SUDHL5 (cell line): Measurements from ENCODE around the gene PLAAT5.

DNA sequence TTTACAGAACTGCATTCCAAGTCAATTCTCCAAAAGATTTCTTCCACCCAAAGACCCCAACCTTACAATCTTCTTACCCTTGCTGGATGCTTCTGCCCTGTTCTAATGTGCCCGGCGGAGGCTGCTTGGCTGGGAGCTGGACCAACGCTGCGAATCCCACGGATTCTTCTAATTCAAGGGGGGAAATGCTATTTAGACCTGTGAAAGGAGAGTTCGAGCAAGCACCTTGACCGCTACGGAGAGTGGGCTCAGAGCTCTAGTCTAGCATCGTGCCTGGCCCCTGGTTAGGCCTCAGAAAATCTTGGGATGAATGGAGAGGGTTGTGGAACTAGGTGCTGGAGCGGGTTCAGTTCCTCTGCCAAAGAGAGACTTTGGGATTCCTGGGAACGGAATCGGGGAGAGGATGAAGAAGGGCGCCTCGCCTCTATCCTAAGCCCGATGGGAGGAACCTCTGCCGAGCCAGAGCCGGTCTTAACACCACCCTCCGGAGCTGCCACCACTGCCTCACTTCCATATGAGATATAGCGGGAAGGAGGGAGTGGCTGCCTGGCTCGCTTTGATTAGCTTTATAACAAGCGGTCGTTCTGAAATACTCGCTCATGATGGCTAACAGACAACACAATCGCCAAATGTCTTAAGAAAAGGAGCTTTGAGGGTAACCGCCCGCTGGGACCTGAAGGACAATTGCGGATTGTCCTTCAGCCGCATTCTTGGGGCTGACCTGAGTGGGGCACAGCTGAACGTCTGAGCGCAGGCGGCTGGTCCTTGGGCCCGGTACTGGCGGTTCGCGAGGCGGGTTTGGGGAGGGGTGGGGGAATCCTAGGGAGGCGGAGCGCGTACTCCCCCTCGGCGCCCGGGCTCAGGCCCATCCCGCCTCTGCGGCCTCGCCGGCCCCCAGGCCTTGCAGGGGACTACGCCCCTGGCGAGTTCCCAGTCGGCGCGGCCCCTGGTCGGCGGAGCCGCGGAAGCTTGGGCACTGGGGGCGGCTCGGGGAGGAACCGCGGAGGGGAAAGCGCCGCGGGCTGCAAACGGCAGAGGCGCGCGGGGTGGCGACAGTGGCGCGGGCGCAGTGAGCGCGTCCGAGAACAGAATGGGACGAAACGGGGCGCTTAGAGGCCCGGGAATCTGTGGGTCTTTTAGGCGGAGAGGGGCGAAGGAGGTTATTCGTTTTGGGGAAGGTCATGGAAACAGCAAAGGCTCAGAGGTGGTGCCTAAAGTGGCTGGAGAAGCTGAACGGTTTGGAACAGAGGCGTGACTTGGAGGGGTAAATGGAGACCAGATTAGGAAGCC, at the start of gene PLAAT5:
TSS of gene PLAAT5 (minus strand) at position 1,002 of the 1,290 bp plus-strand sequence.
- PRO-cap: no peak

DNA sequence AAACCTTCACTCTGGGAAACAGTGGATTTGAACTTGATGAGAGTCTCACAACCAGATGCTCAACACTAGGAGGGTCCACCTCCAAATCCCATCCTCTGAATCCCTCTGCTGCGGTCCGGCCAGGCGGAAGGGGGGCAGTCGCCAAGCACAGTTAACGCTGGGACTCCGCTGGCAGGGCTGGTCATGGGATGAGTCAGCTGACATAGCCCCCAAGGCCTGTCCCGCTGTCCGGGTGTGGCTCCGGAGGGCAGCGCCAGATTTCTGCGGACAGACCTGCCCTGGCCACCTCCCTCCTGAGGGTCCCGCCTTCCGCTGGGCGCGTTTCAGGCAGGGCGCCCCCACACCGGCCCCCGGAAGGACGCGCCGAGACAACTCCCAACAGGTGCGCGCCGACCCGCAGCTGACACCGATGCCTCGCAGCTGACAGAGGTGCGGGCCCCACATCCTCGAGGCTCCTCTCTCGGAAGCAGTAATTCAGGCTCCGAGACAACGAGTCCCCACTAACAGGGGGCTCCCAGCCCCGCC, 721 bp downstream of the PLAAT3 start:
- PRO-cap: no peak

DNA sequence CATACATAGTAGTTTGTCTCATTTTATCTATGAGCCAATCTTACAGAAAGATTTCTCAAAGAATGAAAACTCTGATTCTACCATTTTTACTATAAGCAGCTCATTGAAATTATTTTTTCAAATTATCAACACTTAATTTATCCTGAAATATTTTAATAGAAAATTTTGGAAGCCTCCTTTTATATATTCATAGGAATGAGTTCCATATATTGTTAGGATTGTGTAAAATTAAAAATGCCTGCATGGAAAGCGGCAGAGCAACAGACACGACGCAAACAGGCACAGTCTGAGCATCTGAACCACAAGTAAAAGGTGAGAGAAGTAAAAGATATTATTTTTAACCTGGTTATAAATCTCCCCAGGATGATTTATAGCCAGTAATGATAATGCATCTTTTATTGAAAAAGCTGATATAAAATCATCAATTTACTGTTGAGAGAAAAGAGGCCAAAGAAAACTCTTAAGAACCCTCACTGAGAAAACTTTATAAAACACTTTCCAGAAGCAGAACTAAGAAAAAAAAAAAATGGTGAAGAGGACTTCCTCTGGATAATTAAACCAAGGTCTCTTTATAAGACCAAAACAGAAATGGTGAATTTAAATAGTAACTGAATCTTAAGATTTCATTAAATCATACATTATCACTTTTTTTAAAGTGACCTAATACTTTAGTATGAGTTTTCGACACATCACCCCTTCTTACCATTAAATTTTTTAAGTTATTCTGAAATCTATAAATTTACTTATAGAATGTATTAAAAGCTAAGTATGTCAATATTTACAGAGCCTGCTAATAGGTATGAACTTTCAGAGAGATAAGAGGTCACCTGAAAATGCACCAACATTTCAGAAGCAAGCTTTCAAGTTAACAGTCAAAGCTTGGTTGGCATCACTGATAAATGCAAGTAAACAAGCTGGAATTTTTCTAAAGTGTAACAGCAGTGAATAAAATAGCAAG, 12.5 kb upstream of the PLAAT3 start:
- PRO-cap: no peak

DNA sequence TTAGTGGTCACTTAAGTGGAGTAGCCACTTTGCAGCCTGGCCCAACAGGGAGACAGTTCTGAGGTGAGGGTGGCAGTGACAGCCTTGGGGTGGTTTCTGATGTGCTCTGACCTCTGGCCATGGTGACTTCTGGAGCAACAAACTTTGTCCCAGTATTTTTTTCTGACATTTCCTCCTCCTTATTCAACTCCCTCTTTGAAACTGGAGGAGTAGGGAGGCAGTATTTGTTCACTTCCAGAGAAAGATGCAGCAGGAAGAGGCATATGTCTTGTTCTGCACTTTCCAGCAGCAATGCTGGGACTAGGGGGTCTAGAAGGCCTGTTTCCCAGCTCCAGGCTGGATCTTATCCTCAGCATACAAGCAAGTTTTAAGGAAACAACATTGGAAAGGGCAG, 37.3 kb downstream of the RCOR2 start:
- PRO-cap: no peak

- PRO-cap: no peak
Observed at GRCh38 chr11:63944877-63945477, 6.2 kb downstream of the NAA40 start.

DNA sequence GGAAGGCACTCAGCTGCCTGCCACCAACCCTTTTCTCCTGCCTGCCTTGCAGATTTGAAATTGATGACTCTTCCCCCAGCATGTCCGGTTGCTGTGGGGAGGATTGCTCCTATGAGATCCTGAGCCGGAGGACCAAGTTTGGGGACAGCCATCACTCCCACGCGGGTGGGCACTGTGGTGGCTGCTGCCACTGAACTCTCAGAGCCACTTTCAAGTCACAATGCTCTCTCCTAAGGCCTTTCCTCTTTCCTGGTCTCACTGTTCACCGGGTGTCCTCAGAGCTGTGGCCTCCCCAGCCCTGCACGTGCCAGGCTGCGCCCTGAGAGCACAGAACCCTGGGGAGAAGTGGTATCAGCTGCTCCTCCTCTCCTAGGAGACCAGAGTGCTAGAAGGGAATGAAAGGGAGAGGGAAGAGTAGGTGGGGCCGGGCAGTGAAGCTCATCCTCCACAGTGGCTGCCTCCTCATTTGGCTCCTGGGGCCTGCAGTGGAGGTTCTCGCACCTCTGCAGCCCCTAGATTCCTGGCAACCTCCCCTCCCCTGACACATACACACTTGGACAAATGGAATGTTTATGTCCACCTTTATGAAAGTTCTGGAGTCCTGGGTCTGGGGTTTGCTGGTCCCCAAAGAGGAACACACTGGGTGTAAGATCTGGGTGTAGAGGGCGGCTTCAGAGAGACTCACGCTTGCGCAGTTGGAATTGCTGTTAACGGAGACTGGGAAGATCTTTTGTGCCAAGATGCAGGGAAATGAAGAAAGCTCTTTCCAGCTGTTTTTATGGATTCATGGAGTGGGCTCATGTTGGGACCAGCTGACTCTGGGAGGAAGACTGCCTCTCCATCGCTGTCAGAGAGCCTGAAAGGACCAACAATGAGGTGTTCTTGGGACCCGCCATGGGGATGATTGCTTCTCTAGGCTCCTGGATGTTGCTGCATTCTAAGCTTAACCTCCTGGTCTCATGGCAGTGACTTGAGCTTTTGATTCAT, 15.8 kb downstream of the NAA40 start:
- PRO-cap: no peak

GRCh38 chr11:64001842-64002392, 15.7 kb downstream of the OTUB1 start:
- PRO-cap: no peak

DNA sequence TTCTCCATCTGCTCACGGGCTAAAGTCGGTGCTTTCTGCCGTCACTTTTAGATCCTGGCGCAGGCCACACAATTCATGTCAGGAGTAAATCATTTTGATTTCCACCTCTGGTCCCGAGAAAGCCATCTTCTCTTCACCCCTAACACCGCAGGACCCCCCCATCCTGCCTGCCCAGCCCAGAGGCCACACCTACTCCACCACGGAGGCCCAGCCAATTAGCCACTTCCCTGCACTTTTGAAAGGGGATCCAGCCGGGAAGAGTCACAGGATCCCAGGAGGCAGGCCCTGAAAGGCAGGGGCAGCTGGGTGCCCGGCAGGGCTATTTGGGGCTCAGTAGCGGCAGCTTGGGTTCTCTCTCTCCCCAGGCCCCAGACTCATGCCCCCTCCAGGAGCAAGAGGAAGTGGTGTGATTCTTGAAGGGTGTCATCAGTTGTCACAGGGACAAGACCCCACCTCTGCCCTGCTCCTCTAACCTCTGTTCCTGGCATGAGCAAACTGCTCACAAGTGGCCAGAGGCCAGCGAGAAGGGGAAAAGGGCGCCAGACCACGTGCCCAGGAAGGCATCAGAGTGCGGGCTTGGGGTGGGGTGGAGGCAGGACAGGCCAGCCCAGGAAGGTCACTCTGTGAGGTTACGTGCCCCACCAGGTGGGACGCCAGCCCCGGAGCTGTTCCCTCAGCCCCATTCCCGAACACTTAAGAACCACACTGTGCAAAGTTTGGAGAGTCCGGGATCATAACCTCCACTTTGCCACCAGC, 1.2 kb downstream of the MACROD1 start:
- PRO-cap: no peak

- PRO-cap: no peak
Observed at GRCh38 chr11:64239705-64240135, 1.2 kb upstream of the ENSG00000286264 start.

DNA sequence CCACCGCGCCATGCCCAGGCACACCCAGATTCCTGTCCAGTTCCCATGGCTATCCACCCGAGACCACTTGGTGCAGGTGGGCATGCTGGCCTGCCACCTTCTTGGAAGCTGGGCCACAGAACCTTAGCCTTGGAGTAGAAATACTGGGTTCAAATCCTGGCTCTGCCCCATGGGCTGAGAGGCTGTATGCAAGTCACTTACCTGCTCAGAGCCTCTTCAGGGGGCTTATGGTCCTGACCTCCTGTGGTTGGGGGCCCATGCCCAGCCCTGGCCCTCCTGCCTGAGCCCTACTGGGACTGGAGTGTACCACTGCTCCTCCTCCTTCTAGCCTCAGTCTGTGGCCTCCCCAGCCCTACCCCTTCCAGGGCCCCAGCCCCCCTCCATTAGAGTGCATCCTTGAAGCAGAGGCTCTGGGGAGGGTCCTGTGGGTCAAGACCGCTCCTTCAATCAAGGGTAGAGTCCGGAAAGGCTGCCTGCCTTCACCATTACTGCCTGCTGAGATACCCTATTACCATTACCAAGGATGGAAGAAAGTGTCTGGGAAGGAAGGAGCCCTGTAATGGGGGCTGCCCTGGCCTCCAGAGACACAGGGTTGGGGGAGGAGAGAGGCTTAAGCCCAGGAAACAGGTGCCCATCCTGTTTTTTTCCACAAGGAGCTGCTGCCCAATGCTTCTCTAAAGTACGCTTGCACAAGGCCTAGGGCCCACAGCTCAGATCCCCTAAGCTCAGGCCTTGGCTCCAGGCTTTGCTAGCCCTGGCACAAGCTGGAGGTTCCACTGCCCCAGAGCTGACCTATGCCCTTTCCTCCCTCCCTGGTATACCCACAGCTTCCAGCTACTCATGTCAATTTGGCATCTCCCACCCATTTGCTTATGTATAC, 1.9 kb upstream of the PLCB3 start:
- PRO-cap: no peak

DNA sequence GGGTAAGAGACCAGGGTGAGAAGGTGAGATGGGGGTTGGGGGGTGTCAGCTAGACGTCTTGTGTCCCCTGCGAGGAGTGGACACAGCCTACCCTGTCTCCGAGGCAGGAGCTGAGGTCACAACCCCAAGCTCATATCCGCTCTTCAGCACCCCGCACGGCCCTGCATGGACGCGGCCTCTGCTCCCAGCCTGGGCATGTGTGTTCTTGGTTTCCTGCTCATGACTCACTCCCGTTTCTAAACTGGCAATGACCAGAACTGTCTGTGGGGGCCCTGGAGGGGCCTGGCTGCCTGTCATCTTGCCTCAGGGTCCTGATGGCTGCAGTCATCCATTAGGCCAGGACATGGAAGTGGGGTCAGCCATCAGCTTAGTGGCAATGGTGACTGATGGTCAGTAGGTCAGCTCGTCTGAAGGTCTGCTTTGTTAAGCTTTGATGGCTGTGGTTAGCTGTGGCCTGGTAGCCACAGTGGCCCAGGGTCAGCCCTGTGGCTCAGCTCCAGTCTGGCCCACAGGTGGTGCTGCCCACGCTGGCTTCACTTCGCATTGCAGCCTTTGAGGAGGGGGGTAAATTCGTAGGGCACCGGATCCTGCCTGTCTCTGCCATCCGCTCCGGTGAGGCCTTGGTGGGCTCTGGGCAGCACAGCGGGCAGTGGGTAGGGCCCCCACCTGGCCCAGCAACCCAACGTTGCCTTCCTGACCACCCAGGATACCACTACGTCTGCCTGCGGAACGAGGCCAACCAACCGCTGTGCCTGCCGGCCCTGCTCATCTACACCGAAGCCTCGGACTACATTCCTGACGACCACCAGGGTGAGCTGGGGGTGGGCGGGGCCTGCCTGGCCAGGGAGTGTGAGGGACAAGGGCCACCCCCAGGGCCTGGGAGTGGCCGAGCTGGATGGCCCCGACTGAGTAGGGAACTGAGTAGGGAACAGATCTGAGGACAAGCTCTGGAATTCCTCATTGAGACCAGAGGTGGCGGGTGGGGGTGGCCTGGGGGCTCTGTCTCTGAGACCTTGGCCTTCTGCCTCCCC, 12.0 kb downstream of the PLCB3 start:
- PRO-cap: no peak

DNA sequence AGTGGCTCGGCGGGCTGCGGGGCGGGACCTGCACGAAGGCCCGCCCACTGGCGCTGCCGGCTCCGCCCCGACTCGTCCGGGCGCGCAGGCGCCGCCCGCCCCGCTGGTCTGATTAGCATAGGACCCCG, 111 bp upstream of the ESRRA start:
- PRO-cap: no peak

DNA sequence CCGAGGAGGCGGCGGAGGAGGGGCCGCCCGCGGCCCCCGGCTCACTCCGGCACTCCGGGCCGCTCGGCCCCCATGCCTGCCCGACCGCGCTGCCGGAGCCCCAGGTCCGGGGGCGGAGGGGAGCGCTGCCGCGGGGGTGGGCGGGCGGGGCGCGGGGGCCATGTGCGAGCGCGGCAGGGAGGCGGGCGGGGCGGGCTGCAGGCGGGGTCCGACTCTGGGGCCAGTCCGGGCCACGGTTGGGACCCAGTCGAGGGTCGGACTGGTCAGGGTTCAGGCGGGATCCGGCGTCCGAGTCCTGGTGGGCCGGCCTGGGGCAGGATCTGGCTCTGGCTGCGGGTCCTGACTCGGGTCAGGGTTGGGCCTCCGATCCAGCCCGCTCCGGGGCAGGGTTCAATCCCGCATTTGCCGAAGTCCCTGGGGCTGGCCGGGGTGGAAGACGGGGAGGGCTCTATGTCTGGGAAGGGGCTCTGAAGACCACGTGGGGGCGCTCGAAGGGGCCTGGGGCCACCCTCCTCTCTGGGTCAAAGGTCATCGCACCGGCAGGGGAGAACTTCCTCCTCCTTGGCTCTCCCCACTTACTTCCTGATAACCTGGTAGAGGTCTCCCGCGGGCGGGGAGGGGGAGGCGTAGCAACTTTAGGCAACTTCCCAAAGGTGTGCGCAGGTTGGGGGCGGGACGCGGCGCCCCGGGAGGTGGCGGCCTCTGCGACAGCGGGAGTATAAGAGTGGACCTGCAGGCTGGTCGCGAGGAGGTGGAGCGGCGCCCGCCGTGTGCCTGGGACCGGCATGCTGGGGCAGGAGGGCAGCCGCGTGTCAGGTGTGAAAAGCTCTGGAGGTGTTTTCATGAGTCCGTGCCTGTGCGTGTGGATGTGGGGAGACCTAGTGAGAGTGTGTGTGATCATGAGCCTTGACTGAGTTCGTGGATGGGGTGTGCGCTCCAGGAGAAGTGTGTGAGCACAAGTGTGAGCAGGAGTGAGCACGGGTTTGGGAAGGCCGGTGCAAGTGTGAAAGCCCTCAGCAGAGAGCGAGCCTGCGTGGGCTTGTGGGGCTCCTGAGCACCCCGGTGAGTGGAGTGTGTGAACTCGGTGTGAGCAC, 656 bp downstream of the ESRRA start:
- PRO-cap: bidirectional peak, plus-strand start at position 161 of the sequence, minus-strand start at position 91 of the sequence; unidirectional peak, plus-strand start at position 749 of the sequence

- PRO-cap: no peak
Observed at GRCh38 chr11:64321330-64322127, 3.6 kb downstream of the PRDX5 start.

DNA sequence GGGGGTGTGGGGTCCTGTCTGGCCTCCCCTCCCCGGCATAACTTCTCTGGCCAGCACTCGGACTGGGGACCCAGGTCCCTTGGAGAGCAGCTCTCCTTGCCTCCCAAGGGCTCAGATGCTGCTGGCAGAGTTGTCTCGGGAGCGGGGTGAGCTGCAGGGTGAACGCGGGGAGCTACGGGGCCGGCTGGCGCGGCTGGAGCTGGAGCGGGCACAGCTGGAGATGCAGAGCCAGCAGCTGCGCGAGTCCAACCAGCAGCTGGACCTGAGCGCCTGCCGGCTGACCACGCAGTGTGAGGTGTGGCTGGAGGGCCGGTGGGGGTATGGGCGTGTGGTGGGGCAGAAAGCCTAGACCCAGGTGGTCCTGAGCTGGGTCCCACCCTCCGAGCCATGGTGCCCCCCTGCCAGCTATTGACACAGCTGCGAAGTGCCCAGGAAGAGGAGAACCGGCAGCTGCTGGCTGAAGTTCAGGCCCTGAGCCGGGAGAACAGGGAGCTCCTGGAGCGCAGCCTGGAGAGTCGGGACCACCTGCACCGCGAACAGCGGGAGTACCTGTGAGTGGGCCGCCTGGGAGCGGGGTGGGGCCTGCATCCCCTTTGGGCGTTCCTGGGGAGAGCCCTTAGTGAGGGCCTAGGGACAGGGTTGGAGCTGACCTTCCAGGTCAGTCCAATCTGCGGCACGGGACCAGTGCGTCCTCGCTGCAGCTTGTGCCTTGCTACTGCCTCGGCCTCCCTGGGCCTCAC, 5.8 kb upstream of the RPS6KA4 start:
- PRO-cap: no peak

- PRO-cap: no peak
Observed at GRCh38 chr11:64385213-64386258, 26.6 kb downstream of the RPS6KA4 start.

- PRO-cap: no peak
Observed at GRCh38 chr11:64500138-64500995, 55.4 kb upstream of the SLC22A11 start.

DNA sequence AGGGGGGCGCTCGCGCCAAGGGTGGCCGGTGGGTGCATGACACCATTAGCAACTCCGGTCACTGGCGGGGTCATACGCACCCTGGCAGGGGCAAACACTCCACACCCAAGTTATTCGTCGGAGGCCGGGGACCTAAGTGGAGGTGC, 332 bp downstream of the RASGRP2 start:
- PRO-cap: bidirectional peak, plus-strand start at position 115 of the sequence, minus-strand start outside the sequence

DNA sequence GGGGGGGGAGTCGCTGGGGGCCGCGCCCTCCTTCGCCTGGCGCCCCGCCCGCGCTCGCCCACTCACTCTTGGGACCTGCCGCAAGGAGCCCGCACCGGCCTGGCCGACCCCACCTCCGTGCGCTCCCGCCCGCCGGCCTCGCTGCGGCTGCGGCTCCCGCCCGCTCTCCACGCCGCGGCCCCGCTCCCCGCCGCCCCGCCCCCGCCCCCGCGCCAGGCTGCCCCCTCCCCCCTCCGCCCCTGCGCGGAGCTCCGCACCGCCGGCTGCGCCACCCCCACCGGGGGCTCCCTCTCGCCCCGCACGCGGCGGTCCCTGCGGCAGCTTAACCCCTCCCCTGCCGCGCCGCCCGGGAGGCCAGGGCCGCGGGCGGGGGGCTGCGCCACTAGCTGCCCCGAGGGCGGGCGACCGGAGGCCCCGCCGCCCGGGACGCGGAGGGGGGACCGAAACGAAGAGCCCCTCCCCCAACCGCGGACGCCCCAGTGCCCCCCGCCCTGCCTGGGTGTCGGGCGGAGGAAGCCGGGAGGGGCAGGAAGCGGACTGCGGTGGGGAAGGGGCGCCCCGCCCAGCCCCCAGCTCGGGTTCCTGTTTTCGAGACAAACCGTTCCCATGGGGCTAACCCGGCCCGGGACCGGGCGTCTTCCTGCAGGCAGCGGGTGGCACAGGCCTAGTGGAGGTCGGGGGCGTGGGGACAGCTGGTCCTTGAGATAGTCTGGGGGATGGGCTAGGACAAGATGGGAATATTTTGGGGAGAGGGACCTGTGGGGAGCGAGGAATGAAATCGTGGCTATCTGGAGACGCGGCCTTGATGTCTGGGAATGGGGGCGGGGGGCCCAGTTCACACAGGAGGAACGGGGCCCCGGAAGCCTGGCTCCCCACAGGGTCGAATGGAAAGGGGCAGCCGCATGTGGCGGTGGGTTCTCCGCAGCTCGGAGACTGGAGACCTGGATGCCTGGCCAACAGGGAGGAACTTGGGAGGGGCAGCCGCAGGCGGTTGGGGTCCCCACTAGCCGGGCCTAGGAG, 1.0 kb upstream of the RASGRP2 start:
- PRO-cap: bidirectional peak, plus-strand start at position 659 of the sequence, minus-strand start at position 433 of the sequence; bidirectional peak, plus-strand start at position 875 of the sequence, minus-strand start at position 886 of the sequence

DNA sequence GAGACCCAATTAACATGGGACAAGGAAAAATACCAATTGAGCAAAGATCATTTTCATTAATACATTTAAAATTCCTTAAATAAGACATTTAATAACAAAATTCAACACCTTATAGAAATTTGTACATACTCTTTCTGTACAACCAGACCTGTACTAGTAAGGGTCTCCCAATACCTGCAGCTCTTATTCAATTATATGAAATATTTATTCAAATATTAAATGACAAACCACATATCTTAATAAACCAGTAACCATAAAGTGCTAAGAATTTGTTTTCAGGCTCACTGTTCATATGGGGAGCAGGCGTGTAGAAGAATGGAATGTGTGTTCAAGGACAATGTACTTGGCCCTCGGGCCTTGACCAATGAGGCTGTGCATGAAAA, 4.4 kb downstream of the SF1 start:
- PRO-cap: no peak